Mononuclear cell (primary cell): ENCODE data around the gene ACTR3B.

DNA sequence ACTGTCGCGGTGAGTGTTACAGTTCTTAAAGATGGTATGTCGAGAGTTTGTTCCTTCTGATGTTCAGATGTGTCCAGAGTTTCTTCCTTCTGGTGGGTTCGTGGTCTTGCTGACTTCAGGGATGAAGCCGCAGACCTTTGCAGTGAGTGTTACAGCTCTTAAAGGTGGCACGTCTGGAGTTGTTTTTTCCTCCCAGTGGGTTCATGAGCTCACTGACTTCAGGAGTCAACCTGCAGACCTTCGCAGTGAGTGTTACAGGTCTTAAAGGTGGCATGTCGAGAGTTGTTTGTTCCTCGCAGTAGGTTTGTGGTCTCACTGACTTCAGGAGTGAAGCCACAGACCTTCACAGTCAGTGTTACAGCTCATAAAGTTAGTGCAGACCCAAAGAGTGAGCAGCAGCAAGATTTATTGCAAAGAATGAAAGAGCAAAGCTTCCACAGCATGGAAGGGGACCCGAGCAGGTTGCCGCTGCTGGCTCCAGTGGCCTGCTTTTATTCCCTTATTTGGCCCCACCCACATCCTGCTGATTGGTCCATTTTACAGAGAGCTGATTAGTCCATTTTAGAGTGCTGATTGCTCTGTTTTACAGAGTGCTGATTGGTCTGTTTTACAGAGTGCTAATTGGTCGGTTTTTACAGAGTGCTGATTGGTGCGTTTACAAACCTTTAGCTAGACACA lies 2.4 kb downstream of the GALNT11 start:
- RRBS = no CpG with 5 or more reads among the region's 13 CpGs

DNA sequence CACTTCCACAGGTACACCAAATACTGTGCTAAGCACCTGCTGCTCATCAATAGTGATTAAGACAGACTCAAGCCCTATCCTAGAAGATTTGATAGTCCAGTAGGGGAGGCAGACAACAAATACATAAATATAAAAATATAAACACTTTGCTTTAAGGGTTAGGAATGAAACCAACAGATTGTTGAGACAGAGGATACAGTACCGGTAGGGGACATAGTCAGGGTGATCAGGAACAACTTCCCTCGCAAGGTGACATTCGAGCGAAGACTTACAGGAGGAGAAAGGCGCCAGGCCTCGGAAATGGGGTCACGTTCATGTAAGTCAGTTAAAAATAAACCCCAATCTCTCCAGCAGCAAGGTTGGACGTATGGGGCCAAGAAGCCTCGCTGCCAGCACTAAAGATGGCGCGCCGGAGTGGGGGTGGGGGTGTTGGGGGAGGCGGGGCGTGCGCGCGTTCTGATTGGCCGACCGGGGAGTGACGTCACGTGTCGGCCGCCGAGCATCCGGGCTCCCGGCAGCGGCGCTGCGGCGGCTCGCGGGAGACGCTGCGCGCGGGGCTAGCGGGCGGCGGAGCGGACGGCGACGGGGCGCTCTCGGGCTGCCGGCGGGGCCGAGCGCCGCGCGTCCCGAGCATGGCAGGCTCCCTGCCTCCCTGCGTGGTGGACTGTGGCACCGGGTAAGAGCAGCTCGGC lies at the start of gene ACTR3B:
Gene ACTR3B, plus strand, starts transcription at position 502 of the 692 bp plus-strand sequence.
- RRBS = 1% methylated on average over 39 of the region's 56 CpGs

DNA sequence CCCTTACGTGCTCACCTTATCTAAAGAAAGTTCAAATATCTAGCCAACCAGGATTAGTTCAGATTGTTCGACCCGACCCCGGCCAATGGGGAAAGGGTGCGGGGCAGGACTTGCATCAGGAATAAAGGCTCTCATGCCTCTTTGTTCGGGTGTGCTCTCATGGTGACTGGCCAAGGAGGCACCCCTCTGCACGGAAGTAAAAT lies 230.5 kb downstream of the ACTR3B start:
- RRBS = no CpG with 5 or more reads among the region's 7 CpGs

DNA sequence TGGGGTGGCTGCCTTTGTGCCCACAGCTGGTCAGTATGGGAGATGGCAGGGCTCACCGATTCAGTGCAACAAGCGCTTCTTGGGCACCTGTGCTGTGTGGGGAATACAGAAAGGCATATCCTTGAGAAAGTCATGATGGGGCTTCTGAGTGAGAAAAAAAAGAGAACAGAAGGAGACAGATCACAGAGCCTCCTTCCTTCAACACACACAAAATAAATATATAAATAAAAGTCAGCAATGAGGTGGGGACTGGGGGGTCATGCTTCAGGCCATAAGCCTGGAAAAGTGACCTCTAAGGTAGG lies 283.4 kb downstream of the ACTR3B start:
- RRBS = no CpG with 5 or more reads among the region's 2 CpGs

GRCh38 chr7:153410216-153411132 lies 641.7 kb upstream of the DPP6 start:
- RRBS = no CpG with 5 or more reads among the region's 20 CpGs

- RRBS = no CpG with 5 or more reads among the region's 17 CpGs
Observed at GRCh38 chr7:153523788-153524588, 528.2 kb upstream of the DPP6 start.

- RRBS = no CpG with 5 or more reads among the region's 13 CpGs
Observed at GRCh38 chr7:154681366-154681800, 321.5 kb downstream of the PAXIP1 start.

DNA sequence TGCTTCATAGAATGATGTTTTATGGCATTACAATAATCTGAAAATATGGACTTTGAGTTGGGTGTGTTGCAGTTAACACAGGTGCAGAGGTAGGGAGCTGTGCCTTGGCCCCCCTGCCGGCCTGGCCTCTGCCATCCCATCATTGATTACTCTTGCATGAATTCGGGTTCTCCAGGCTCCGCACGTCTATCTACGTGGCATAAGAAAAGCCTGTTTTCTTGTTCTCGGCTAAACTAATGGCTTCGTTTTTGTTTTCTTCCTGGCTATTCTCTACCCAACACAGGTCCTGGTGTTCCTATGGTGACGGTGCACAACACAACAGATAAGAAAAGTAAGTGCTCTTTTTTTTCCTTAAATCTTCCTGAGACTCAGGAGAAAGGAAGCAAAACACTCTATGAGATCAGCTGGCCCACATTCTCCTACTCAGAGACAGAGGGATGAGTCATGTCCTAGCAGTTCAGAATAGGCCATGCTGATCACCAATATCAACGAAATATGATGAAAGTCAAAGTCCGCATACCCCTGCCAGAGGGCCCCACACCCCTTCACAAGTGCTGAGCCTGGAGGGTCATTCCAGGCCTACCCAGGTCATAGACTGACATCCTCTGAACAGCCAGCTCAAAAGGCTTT lies 149.3 kb downstream of the PAXIP1 start:
- RRBS = no CpG with 5 or more reads among the region's 10 CpGs

GRCh38 chr7:154929029-154929265 lies 74.0 kb downstream of the PAXIP1 start:
- RRBS = no CpG with 5 or more reads among the region's 3 CpGs

- RRBS = under 1% methylated on average over 11 of the region's 26 CpGs
Observed at GRCh38 chr7:155003796-155004187, 868 bp upstream of the PAXIP1 start.

- RRBS = no CpG with 5 or more reads among the region's 14 CpGs
Observed at GRCh38 chr7:155203405-155203950, 94.2 kb upstream of the INSIG1 start.

- RRBS = no CpG with 5 or more reads among the region's 16 CpGs
Observed at GRCh38 chr7:155208878-155209540, 88.7 kb upstream of the INSIG1 start.

DNA sequence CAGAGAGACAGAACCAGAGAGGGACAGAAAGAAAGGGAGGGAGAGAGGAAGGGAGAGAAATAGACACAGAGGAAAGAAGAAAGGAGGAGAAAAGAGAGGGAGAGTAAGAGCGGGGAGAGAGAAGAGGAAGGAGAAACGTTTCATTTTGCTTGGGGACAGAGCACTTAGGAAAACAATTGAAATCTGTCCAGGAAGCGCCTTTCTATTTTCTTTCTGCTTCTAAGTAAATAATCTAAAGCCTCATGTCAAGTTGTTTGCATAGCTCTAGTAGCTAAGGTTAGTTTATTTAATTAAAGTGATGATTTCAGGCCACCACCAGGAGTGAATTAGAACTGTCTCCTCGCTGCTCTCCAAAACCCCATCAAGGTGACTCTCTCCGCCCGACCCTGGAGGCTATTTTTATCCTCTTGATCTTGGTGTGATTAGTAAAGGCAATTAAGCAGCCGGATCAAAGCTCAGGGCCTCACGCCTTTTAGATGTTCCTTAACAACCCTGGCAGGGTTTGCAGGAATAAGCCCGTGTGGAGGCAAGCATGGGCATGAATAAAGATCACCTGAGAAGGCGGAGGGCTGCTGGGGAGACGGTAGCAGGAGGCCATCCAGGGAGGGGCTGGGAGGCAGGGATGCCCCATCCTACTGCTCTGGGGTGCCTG lies 73.4 kb upstream of the INSIG1 start:
- RRBS = no CpG with 5 or more reads among the region's 11 CpGs

DNA sequence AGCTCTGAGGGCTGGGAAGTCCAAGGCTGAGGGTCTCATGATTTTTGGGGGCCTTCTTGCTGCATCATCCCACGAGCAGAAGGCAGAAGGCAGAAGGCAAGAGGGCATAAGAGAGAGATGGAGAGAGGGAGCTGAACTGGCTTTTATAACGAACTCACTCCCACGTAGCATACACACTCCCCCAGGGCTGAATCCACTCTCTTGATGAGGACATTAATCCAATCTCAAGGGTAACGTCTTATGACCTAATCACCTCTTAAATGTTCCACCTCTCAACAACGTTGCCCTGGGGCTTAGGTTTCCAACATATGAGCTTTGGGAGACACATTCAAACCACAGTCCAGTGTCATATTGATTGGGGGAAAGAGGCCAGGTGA lies 24.1 kb upstream of the INSIG1 start:
- RRBS = no CpG with 5 or more reads among the region's 5 CpGs

GRCh38 chr7:155276057-155277098 lies 21.3 kb upstream of the INSIG1 start:
- RRBS = no CpG with 5 or more reads among the region's 25 CpGs

- RRBS = no CpG with 5 or more reads among the region's 10 CpGs
Observed at GRCh38 chr7:155277099-155277526, 20.6 kb upstream of the INSIG1 start.

DNA sequence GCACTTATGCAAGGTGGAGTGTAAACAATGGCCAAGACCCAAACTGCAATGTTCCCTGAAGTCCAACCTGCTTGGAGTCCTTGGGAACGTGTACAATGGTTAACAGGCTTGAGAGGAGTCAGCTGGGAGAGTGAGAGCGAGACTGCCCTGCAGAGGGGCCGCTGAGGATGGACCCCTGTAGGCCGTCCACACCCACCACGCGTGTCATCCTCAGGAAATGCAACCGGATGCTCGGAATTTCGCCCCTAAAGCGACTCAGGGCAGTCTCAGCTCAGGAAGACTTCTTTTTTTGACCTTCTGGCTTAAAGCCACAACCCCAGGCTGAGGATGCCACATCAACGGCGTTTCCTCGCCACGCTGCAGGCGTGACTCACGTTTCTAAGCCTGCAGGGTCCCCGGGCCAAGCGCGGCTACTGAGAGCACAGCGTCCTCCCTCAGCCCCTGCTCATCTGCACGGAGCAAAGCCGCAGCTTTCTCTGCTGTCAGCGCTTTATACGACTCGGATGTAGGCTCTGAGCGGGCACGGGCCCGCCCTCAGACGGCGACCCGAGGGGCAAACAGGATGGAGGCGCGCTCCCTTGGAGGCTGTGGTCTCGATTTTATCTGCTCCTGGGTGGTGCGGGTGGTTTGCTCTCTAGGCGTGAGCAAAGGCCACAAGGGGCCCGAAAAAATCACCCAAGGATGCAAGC lies 877 bp upstream of the INSIG1 start:
- RRBS = no CpG with 5 or more reads among the region's 37 CpGs

DNA sequence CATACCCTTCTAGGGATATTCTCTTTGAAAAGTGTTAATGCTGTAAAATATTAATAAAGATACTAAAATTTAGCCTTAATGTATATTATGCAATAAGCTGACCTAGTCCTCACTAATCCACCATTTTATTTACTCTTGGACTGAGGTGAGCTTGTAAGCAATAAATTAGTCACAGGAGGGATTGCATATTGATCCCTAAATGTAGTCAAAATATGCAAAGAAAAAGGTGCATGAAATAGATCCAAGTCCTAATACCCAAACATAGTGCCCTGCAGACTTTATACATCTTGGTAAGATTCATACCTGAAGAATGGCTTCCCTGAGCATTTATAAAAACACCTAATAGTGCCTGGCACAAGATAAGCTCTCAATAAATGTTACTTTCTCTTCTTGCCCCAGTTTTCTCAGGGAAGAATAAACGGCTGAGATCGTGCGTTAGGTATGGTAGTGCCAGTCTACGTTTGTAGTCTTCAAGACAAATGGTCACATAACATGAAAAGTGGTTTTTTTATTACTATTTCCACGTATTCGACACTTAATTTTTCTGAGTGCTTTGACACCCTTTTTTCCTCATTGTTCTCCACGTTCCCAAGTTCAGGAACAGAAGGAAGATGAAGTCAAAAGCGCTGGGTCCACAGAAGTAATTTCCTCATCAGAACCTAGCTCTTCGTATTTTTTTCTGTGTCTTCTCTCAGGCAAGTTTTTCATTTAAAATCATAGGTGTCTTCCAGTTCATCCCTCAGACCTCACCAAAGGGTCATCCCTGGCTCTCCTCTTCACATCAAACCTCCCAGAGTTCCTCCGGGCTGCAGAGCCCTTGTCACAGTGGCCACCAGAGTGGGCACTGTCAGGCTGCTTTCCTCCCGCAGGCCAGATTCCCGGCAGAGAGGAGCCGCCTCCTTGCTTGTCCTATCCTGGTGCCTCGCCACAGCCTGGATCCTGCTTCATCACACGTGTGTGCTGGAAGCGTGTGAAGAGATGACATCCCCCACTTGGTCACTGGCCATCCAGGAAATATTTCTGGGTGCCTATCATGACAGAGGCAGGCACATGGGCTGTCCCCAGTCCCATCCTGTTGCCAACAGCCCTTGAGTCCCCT lies 14.6 kb downstream of the INSIG1 start:
- RRBS = 99% methylated on average over 3 of the region's 16 CpGs

GRCh38 chr7:155490280-155490725 lies 32.4 kb downstream of the EN2 start:
- RRBS = 59% methylated on average over 7 of the region's 21 CpGs

DNA sequence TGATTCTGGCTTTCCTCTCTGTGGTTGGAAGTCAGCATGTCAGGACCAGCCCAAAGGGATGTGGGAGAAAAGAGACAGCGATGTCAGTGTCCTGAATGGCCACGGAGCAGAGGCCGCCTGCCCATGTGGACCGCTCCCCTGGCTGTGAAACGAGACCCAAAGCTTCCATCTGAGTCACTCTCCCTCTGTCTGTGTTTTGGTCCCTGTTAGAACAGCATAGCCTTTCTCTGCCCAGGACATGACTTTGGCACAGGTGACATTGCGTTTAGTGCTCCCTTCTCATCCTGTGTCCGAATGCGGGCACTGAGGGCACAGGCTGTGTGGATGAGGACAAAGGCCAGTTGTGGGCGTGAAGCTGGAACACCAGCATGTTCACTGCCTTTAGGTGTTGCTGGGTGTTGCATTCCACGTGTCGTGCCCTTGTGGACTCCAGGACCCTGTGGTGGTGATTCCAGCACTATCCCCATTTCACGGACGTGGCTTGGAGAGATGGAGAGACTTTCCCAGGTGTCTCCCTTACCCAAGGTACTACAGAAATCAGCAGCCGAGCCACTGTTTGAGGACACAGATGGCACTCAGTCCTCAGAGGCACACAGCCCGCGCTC lies 738 bp upstream of the CNPY1 start:
- RRBS = no CpG with 5 or more reads among the region's 16 CpGs